Peyer's patch (tissue), 4 donors: ENCODE results near the gene BNC2.

DNA sequence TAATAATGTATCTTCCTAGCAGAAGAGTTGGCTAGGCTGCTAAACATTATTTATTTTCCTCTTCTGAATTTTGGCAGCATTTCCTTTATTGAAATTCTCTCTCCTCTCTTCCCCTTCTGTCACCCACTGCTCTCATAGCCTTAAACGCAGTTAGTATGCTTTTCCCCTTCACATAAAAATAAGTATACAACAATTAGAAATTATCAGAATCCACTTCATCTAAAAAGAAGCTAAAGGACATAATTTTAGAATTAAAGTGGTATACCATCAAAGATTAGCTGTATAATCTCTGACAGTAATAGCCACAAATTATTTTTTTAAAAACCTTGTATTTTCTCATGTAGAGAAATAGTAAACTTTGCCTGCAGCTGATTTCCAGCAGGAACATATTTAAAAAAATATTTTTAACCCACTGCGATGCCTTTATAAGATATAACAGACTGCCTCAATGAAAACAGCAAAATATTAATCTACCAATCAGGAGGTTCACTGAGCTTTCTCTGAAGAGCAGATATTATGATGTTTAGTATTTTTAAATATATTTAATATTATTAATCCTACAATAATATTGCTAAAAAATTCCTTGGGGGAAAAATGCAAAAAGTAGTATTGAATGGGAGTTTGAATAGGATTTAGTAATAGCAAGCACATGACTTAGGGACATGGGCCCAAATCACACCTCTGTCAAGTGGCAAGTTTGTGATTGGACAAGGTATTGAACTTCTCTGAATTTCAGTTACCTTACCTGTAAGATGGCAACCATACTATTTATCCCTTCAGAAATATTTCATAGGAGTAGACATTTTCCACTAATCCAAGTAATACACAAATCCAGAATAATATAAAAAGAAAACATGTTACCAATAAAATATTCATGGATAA, 42.2 kb downstream of the ZDHHC21 start:
- PRO-cap = no peak
- RAMPAGE, long total RNA, 4 experiments = no peak in any of the 4 experiments

DNA sequence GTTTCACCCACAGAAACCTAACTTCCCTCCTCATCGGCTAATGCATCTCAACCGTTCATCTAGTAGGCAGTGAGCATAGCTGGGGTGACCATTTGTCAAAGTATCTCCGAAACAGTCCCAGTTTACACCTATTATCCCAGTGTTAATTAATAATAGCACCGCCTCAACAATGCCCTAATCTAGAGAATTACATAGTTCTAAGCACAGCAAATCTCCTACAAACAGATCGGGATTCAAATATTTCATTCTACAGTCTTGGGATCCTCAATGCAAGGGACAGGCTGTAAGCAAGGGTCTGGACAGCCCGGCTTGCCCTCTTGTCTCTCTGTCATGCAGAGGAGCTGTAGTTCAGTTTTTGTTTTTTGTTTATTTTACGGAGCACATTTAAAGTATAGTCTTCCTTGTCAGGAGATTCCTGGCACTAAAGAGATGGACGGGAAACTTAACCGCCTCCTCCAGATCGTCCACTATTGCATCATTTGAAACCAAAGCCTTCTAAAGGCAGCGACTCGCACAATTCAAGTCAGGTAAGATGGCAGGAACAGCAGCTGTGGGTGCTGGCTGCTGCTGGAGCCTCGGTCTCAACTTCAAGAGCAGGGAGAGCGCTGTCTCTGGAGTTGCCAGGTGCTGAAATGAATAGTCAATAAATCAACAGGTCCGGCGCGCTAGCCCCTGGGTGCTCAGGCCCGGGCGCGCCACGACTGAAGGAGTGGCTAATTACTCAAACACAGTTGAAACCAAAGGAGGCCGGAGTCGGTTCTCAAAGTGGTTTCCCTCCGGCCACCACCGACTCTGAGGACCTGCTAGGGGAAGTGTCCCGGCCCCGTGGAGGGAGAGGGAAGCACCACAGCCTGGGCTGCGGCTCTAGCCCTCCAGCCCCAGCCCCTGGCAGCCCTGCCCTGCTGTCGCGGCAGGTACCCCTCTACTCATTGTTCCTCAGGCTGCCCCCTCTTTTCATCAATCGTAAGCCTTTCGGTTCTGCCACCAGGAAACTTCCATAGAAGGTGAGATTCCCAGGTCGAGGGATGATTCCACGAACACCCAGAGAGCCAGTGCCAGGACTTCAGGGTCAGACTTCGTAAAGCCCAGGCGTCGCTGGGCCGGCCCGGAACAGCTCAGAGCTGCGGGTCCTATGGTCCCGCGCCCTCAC, 993 bp downstream of the TTC39B start:
- PRO-cap = unidirectional peak, plus-strand start at position 526 of the sequence; bidirectional peak, plus-strand start at position 730 of the sequence, minus-strand start at position 589 of the sequence
- RAMPAGE, long total RNA, 4 experiments = no peak in any of the 4 experiments

DNA sequence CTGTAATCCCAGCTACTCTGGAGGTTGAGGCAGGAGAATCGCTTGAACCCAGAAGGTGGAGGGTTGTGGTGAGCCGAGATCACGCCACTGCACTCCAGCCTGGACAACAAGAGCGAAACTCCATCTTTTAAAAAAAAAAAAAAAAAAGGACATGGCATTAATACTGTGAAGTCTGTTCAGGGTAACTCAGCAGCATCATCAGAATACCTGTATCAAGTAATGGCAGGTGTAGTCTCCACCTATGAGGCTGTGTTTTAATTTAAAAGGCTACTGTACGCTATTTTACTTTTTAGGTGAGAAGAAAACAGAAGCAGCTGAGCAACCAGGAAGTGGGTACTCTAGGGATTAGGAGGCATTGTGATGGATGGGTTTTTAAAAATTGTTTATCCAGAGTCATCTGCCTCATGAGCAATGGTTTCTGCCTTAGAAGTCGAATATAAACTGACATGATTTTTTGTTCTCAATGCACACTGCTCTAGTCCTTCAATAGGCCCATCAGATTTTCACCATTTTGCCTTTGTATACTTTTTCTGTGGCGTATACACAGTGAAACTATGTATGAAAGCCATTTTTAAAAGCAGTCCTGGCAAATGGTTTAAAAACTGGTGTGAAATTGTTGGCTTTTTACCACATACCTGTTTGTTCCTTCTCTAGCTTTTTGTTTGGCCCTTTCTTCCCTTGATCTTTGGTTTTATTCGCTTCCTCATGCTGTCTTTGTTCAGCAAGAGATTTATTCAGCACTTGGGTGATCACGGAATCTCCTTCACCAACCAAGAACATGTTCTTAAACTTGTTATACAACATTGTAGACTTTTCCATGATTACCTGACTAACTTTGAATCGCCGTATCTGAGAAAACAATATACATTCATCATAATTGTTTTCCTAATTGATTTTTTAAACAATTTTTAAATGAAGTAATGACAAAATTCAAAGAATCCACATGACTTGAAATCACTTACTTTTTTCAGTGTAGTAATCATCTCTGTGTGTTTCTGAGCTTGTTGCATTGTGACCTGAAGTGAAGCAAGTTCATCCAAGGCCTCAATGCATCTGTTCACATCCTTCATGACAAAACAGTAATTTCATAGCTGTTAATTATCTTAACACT, 42.4 kb downstream of the PSIP1 start:
- PRO-cap = no peak
- RAMPAGE, long total RNA, 4 experiments = start-site peak on the minus strand in 1 of 4 experiments, centred at position 1,007 of the sequence, 11 reads per replicate

GRCh38 chr9:15485628-15486266, 25.0 kb downstream of the PSIP1 start:
- PRO-cap = no peak
- RAMPAGE, long total RNA, 4 experiments = no peak in any of the 4 experiments

- PRO-cap = no peak
- RAMPAGE, long total RNA, 4 experiments = no peak in any of the 4 experiments
These were observed 517.8 kb downstream of the BNC2 start for GRCh38 chr9:16352732-16353074.

- PRO-cap = no peak
- RAMPAGE, long total RNA, 4 experiments = no peak in any of the 4 experiments
These were observed 327.0 kb downstream of the BNC2 start for GRCh38 chr9:16543344-16544059.

- PRO-cap = unidirectional peak, plus-strand start at chr9:16560073
- RAMPAGE, long total RNA, 4 experiments = no peak in any of the 4 experiments
These were observed 310.7 kb downstream of the BNC2 start for GRCh38 chr9:16559776-16560127.

DNA sequence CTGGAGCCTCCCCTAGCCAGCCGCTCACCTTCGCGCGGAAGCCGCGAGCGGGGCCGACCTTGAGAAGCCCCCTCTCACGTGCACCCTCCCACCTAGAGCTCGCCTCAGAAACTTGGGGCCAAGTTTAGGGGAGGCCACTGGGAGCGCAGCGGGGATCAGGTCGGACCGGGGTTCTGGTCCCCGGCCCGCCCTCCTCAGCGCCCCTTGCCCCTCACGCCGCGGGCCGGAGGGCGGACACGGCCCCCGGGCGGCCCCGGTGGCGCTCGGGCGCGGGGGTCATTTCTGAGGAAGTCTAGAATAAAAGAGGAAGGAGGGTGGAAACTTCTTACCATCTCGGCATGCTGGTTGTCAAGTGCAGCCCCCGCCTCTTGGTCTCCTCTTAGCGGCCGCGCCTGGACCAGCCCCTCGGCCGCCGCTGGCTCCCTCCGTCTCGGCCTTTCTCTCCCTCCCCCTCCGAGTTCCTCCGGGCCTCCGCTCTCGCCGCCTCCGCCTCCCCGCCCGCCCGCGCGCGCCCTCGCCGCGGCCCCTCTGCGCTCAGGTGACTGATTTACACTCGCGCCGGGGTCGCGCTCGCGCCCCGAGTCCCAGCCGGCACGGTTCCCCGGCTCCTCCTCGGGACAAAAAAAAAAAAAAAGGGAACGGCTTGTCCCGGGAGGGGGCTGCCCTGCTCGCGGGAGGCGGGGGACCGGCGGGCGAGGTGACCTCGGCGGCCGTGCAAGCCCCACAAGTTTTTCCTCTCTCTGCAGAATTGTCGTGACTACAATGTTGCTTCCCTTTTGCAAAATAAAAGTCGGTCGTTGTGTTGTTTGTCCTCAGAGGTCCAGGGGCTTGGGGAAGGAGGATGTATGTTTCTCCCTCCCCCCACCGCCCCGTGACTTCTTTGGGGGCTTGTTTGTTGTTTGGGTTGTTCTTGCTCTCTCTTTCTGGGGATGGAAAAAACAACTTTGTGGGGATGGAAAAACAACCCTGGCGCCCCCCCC, at the start of gene BNC2:
Gene BNC2 (minus strand): TSS at position 354 of the 980 bp plus-strand sequence.
- PRO-cap = bidirectional peak, plus-strand start at position 545 of the sequence, minus-strand start at position 432 of the sequence; bidirectional peak, plus-strand start at position 673 of the sequence, minus-strand start at position 619 of the sequence
- RAMPAGE, long total RNA, 4 experiments = start-site peak on the minus strand in 4 of 4 experiments, centred at positions 428 to 462 of the sequence, 34 to 181 reads per replicate

GRCh38 chr9:17005002-17005498, 129.8 kb upstream of the CNTLN start:
- PRO-cap = no peak
- RAMPAGE, long total RNA, 4 experiments = no peak in any of the 4 experiments

GRCh38 chr9:17138427-17138823, 3.6 kb downstream of the CNTLN start:
- PRO-cap = no peak
- RAMPAGE, long total RNA, 4 experiments = no peak in any of the 4 experiments

DNA sequence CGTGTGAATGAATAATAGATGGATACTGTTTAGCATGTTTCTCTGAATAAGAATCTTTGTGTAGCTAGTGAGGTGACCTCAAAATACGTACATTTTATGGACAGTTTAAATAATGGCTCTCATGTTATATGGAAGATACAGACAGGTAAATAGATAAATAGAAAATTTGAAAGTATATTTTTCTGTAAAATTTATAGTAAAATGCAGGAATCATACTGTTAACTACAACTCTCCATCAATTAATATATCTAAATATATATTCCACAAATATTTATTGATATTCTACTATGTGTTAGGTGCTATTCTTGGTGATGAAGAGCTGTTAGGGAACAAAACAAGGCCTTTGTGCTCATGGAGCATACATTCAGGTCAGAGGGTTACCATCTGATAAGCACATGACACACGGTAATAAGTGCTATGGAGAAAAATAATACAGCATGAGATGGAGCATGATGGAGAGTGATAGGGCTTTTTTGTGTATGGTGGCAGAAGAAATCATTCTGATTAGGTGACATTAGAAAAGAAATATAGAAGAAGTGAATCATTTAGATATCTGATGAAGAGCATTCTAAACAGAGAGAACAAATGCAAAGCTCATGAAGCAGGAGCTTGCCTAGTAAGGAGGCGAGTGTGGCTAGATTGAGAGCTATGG, 182.5 kb downstream of the CNTLN start:
- PRO-cap = no peak
- RAMPAGE, long total RNA, 4 experiments = no peak in any of the 4 experiments

DNA sequence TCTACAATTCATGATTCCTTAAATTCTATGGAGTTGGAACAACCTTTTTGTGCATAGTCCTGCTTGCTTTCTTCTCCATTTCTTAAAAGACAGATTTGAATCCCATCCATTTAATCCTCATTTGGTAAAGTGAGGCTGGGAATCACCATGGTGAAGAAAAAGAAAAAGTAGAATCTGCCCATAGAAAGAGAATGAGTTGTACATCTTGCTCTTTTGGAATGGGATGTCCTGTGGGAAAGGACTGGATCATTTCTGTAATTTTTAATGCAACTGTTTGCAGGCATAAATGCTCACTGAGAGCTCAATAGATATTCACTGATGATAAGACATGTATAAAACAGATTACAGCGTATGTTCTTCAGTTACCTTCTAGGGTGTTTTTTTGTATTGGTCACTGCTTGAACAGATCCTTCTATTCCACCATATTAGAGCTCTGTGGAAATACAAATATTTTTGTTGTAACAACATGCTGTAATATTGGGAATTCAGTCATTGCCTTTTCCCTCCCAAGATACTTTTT, 21.2 kb upstream of the SH3GL2 start:
- PRO-cap = unidirectional peak, plus-strand start at position 226 of the sequence
- RAMPAGE, long total RNA, 4 experiments = no peak in any of the 4 experiments

DNA sequence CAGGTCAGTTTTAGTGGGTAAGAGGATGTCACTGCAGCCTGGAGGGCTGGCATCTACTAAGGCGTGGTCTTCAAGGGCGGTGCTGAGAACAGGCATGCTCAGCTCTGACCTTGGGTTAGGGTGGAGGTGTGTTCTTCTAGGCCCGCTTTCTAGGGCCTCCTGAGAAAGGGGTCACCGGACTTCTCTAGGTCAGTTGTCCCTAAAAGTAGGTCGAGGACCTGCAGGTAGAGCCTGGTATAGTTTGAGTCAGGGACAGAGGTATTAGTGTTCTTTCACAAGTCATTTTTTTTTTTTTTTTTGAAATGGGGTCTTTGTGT, 25.8 kb downstream of the SH3GL2 start:
- PRO-cap = unidirectional peak, plus-strand start at position 76 of the sequence
- RAMPAGE, long total RNA, 4 experiments = no peak in any of the 4 experiments

DNA sequence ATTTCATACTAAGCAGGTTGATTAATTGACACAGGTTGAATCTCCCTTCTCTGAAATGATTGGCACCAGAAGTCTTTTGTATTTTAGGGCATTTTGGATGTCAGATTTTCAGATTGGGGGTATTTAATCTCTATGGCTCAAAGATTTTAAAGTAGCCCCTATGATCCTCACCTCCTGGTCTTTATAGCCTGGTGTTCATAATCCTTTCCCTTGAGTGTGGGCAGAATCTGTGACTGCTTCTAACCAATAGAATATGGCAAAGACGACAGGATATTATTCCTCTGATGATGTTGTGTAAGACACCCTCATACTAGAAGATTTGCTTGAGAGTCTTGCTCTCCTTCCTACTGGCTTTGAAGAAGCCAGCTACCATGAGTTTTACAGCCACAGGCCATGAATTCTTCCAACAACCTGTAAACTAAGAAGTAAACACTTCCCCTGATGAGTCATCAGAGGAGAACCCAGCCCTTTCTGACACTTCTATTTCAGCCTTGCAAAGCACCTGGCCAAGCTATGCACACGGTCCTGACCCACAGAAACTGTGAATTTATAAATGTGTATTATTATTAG, 288.9 kb upstream of the ADAMTSL1 start:
- PRO-cap = no peak
- RAMPAGE, long total RNA, 4 experiments = no peak in any of the 4 experiments

GRCh38 chr9:18438149-18439155, 35.5 kb upstream of the ADAMTSL1 start:
- PRO-cap = no peak
- RAMPAGE, long total RNA, 4 experiments = no peak in any of the 4 experiments

DNA sequence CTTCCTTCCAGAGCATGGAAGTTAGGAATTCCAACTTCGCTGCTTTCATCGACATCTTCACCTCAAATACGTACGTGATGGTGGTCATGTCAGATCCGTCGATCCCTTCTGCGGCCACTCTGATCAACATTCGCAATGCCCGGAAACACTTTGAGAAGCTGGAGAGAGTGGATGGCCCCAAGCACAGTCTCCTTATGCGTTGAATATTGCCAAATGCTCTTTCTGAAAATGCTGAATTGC, 1.1 kb downstream of the RRAGA start:
- PRO-cap = no peak
- RAMPAGE, long total RNA, 4 experiments = no peak in any of the 4 experiments

DNA sequence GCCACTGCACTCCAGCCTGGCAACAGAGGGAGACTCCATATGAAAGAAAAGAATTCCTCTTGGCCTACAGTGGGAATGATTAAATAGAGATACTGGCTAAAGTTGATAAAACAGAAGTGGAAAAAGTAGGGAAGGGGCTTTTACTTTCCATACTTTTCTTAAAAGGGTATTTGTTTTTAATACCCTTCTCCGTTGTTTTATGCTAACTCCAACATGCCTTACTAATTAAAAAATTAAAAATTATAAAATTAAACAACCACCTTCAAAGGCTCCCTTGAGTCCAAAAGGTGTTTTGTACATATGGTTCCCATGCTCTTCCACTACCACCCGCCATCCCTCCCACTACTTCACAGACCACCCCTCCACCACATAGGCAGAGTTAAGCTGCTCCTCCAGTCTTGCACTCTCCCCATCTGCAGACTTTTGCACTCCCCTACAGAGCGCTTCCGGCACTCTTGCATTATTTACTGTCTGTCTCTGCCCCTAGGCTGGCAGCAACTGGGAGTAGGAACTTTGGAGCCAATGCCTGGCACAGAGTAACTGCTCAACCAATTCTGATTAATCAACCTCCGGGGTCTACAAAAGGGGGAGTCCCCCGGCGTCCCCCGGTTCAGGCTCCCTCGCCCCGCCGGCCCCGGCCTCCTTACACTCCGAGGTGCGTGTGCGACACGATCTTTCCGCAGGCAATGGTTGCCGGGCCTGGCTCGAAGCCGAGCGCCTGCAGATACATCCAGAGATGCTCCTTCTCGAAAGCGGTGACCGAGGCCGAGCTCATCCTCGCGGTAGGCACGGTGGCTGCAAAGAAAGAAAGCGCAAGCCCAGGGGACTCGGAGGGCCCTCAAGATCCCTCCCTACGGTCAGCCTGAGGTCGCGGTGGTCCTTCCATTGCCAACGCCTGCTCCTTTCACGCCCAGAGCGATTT, 566 bp downstream of the HAUS6 start:
- PRO-cap = no peak
- RAMPAGE, long total RNA, 4 experiments = start-site peak on the minus strand in 1 of 4 experiments, centred at position 837 of the sequence, 5 reads per replicate

- PRO-cap = no peak
- RAMPAGE, long total RNA, 4 experiments = no peak in any of the 4 experiments
These were observed 2.5 kb downstream of the PLIN2 start for GRCh38 chr9:19124567-19125321.

DNA sequence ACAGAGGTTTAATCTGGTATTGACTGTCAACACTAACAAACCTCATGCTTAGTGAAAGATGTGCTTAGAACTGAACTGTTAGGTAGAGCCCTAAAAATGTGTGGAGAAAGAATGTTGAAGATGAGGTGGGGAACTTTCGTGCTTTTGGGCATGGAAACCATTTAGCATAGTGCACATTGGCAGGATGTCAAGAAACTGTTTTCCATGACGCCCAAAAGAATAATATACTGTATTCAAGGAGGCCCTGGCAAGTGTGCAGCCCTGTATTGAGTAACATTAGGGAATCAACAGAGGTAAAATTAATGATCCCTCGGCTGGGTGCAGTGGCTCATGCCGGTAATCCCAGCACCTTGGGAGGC, 20.8 kb upstream of the PLIN2 start:
- PRO-cap = no peak
- RAMPAGE, long total RNA, 4 experiments = no peak in any of the 4 experiments

GRCh38 chr9:19230972-19231541, 564 bp downstream of the DENND4C start:
- PRO-cap = no peak
- RAMPAGE, long total RNA, 4 experiments = start-site peak on the plus strand in 1 of 4 experiments, at chr9:19231135-19231175 at its widest, 5 reads per replicate